ENCODE measurements around a stretch of chr11.

DNA sequence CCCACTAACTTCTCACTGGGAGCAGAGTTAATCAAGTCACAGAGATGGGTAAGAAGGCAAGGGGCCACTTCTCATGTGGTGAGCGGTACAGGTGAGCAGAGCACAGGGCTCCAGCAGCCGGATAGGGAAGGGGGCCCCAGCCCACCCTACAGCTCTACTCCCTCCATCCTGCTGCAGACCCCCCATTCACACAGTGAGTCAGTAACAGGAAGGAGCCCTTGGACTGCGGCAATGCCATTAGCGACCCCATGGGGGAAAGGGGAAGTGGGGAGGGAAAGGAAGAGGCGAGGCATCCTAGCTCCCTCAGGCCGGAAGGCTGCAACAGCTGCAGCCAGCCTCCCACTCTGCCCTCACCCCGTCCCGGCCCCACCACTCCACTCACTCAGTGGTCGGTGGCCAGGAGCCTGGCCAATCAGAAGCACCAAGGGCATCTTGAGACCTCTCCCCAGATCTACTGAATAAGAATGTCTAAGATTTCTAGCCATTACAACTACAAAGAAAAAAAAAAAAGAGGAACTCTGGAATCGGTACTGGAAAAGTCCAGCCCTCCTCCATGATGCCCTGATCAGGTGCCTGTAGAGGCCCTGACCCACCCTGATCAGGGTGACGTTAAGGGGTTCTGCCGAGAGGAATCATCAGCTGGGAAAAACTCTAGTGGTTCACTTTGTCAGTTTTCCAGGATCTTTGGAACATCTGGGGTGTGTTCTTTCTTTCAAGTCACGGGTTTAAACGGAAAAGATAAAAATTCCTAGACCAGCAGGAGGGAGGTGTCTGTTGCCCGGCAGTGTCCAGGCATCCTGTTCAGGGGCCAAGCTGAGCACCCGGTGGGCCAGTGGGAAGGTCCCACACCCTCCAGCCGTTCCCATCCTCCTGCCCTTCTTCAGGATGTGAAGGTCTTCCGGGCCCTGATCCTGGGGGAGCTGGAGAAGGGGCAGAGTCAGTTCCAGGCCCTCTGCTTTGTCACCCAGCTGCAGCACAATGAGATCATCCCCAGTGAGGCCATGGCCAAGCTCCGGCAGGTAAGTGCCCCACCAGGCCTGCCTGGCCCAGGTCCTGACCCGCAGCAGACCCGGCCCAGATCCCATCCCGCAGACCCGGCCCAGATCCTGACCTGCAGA, 14.3 kb downstream of the OAF start:
- PRO-cap, 7 experiments = peak in 4 of 7 experiments; most common plus-strand start position 770 of the sequence (in 4); most common minus-strand start position 649 of the sequence (in 1)
- RAMPAGE, long total RNA, 2 experiments = no peak in any of the 2 experiments

GRCh38 chr11:120233641-120233993, 6.3 kb upstream of the POU2F3 start:
- PRO-cap, 7 experiments = no peak in any of the 7 experiments
- RAMPAGE, long total RNA, 2 experiments = no peak in any of the 2 experiments

DNA sequence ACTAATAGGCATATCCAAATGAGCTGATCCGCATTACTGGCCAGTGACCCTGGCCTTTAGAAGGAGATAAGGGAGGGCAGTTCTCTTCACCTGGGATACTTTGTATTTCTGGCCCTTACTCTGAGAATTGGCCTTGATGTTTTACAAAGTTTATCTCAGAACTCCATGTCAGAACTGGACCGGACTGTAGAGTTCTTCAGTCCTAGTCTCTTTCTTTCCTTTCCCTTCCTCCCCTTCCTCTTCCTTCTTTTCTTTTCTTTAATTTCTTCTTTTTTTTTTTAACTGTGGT, 788 bp downstream of the TLCD5 start:
- PRO-cap, 7 experiments = peak in 1 of 7 experiments; most common minus-strand start position 236 of the sequence (in 1)
- RAMPAGE, long total RNA, 2 experiments = no peak in any of the 2 experiments

GRCh38 chr11:120391358-120391702, 55.1 kb downstream of the ARHGEF12 start:
- PRO-cap, 7 experiments = no peak in any of the 7 experiments
- RAMPAGE, long total RNA, 2 experiments = no peak in any of the 2 experiments

- PRO-cap, 7 experiments = no peak in any of the 7 experiments
- RAMPAGE, long total RNA, 2 experiments = no peak in any of the 2 experiments
Measured at GRCh38 chr11:120424719-120425429, 86.7 kb upstream of the GRIK4 start.

DNA sequence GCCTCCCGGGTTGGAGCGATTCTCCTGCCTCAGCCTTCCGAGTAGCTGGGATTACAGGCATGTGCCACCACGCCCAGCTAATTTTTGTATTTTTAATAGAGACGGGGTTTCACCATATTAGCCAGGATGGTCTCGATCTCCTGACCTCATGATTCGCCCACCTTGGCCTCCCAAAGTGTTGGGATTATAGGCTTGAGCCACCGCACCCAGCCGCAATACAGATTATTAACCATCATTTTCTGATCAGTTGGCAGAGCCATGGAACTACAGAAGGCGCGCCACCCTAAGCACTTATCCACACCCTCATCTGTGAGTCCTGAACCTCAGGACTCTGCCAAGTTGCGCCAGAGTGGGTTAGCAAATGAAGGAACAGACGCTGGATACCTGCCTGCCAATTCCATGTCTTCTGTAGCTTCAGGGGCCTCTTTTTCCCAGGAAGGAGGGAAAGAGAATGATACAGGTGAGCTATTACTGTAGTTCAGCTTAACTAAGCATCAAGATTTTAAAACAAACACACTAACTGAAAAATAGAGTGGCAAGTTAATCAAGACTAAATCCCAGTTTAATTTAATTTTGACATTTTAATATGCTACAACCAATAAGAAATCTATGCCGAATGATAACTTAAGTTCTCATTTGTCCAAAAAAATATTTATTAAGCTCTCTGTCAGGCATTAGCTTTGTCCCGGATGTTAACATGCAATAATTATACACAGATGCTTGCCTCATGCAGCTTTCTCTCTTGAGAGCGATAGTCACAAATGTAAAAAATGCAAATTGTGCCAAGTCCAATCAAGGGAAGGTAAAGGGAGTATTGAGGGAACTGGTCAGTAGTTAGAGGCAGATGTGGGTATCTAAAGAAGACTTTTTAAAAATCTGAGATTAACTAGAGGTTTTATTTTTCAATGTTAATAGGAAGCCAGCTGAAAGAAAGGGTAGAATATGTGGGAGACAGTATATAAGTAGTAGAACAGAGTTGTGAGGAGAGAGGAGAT, 60.0 kb upstream of the GRIK4 start:
- PRO-cap, 7 experiments = no peak in any of the 7 experiments
- RAMPAGE, long total RNA, 2 experiments = no peak in any of the 2 experiments

- PRO-cap, 7 experiments = no peak in any of the 7 experiments
- RAMPAGE, long total RNA, 2 experiments = no peak in any of the 2 experiments
Measured at GRCh38 chr11:120460445-120460784, 51.1 kb upstream of the GRIK4 start.

DNA sequence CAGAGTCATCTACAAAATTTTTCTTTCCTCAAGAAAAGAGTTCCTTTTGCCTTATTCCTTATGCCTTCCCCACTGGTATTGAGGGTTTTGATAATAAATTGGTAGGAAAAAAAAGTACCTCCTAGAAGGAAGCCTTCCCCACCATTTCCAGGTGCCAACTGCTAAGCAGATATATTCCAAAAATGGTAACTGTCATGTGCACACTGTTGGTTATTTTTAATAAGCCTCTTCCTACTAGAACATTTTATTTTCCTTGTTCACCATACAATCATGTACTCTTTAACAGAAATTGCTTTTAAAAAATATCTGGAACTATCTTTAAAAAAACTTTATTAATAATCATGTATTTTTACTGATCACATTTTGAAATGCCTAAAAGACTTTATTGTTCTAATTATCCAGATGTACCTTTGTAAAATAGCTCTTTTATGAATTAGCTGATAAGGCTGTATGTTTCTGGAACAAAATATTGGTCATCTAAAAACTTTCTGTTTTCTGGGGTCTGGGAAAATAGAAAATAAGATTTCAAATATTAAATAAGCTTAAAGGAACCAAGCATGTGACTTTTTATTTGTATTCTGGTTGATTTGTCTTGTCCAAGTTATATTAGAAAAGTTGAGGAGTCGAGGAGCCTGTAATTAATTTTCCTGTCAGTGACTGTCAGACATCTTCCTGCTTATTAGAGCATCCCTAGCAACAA, 22.9 kb upstream of the GRIK4 start:
- PRO-cap, 7 experiments = no peak in any of the 7 experiments
- RAMPAGE, long total RNA, 2 experiments = no peak in any of the 2 experiments

- PRO-cap, 7 experiments = peak in 5 of 7 experiments; most common plus-strand start chr11:120564863 (in 1); most common minus-strand start chr11:120564780 (in 3)
- RAMPAGE, long total RNA, 2 experiments = no peak in any of the 2 experiments
Measured at GRCh38 chr11:120564506-120565403, 53.2 kb downstream of the GRIK4 start.

- PRO-cap, 7 experiments = no peak in any of the 7 experiments
- RAMPAGE, long total RNA, 2 experiments = no peak in any of the 2 experiments
Measured at GRCh38 chr11:120683438-120683862, 171.9 kb downstream of the GRIK4 start.

- PRO-cap, 7 experiments = no peak in any of the 7 experiments
- RAMPAGE, long total RNA, 2 experiments = no peak in any of the 2 experiments
Measured at GRCh38 chr11:120929464-120929890, 94.4 kb upstream of the TBCEL start.

GRCh38 chr11:121034919-121035299, 11.0 kb downstream of the TBCEL start:
- PRO-cap, 7 experiments = no peak in any of the 7 experiments
- RAMPAGE, long total RNA, 2 experiments = no peak in any of the 2 experiments

DNA sequence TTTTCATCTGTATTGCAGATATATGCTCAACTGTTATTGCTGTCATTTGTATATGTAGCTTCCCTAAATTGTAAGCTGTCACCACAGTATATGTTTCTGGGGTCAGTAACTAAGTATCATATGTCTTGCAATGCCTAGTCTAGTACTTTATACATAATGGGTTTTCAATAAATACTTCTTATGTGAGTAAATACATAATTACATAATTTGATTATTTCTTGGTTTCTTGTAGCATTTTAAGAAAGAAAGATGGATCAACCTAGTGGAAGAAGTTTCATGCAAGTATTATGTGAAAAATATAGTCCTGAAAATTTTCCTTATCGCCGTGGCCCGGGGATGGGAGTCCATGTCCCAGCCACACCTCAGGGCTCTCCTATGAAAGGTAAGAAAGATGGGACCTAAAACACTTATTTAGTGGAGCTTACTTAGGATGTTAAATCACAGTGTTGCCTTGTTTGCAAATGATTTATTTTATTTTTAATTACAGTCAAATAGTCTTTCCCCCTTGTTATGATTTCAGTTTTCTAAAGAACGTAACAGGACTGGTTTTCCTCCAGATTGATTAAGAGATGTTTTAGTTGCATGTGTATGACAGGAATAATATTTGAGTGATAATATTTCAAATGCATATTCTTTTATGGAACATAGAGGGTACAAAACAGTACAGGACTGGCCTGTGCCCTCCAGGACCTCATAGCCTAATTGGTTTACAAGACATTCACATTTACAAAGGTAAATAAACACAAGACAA, 21.7 kb downstream of the TBCEL start:
- PRO-cap, 7 experiments = no peak in any of the 7 experiments
- RAMPAGE, long total RNA, 2 experiments = no peak in any of the 2 experiments

DNA sequence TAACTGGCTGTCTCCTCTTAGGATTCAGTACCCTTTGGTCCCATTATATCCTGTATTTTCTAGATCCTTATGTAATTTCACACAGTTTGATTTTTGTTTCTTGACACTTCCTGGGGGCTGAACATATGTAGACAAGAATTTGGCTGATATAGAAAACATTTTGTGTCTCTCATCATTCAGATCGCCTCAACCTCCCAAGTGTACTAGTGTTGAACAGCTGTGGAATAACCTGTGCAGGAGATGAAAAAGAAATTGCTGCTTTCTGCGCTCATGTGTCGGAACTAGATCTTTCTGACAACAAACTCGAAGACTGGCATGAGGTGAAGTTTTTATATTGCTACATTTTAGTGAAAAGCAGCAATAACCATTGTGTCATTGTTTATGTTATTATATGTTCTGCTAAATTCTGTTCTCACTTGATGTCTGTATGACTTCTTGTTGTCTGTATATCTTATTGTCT, 23.5 kb downstream of the TBCEL start:
- PRO-cap, 7 experiments = no peak in any of the 7 experiments
- RAMPAGE, long total RNA, 2 experiments = no peak in any of the 2 experiments

- PRO-cap, 7 experiments = no peak in any of the 7 experiments
- RAMPAGE, long total RNA, 2 experiments = no peak in any of the 2 experiments
Measured at GRCh38 chr11:121418513-121419201, 33.5 kb upstream of the SORL1 start.

- PRO-cap, 7 experiments = no peak in any of the 7 experiments
- RAMPAGE, long total RNA, 2 experiments = no peak in any of the 2 experiments
Measured at GRCh38 chr11:121460745-121461835, 9.0 kb downstream of the SORL1 start.

DNA sequence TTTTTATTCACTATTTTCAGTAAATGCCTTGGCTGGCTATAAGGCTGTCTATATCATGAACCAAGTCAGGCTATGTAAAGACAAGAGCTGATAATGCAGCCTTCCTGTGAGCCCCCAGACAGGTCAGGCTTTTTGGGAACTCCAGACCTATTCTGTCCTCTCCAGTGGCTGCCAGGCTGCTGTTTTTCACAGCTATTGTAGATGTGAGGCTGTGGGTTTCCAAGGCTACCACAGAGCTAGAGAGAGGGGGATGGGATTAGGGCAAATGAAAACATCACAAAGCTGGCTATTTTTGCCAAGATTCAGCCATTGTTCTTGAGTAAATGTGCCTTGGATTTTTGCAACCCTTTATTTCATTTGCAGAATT, 56.3 kb downstream of the SORL1 start:
- PRO-cap, 7 experiments = no peak in any of the 7 experiments
- RAMPAGE, long total RNA, 2 experiments = no peak in any of the 2 experiments

GRCh38 chr11:121571558-121571901, 119.4 kb downstream of the SORL1 start:
- PRO-cap, 7 experiments = no peak in any of the 7 experiments
- RAMPAGE, long total RNA, 2 experiments = no peak in any of the 2 experiments

- PRO-cap, 7 experiments = no peak in any of the 7 experiments
- RAMPAGE, long total RNA, 2 experiments = no peak in any of the 2 experiments
Measured at GRCh38 chr11:121587263-121587498, 135.1 kb downstream of the SORL1 start.

GRCh38 chr11:121695974-121696898, 244.1 kb downstream of the SORL1 start:
- PRO-cap, 7 experiments = no peak in any of the 7 experiments
- RAMPAGE, long total RNA, 2 experiments = no peak in any of the 2 experiments

Data from ovary (tissue), 7 donors.